ENCODE results near the genes C20orf85 and ANKRD60.

DNA sequence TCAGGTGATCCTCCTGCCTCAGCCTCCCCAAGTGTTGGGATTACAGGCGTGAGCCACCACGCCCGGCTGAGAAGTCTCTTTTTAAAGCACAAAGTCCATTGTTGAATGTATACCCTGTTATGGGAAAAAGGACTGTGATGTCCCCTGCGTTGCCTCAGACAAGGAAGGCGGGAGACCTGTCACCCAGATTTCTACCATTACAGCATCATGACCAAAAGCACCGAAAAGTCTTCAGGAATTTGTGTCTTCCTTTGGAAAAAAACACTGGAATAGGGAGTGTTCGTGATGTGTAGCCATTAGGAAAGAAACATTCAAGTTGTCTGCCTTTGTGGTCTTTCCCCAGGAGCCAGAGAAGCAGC, 18.2 kb upstream of the RTF2 start:
- RRBS, result no CpG with 5 or more reads among the region's 7 CpGs

DNA sequence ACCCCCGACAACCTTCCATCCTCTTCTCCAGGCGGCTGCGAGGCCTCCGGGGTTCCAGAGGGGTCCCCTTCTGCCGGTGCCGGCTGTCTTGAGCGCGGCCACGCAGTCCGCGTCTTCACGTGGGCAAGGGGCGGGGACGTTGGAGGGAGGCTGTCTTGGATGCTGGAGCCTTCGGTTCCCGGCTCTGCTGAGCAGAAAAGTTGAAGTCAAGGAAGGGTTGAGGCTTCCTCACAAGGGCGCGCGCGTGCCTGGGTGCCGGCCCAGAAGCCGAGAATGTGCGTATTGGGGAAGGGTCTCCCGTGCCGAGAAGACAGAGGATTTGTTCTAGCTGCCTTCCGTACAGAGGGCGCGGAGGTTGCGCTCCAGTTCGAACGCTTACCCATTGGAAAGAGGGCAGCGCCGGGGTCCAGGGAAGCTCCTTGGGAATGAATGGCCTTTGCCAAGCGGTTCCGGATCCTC, 2.3 kb upstream of the TFAP2C start:
- RRBS, result 16% methylated on average over 15 of the region's 35 CpGs

DNA sequence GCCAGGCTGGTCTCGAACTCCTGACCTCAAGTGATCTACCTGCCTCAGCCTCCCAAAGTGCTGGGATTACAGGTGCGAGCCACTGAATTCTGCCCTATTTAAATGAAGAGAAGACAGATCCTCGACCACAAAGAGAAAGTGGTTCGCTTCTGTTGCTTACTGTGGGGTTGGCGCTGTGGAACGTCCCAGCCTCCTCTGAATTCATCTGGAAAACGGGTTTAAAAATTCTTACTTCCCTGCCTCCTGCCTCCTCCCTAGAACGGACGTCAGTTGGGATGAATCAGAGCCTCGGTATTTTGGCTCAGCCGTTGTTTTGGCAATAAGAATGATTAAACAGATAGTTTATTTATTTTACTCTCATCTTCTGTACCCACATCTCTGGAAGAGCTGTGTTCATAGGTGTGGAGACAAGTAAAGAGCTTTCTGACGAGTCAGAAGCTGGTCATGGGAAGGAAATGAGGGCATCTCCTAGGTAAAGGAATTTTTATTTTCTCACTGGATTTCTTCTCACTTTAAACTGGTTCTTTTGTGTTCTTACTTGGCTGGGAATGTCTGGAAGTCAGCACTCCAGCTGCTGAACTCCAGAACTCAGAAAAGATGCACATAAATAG, 158.5 kb downstream of the TFAP2C start:
- RRBS, result no CpG with 5 or more reads among the region's 12 CpGs

DNA sequence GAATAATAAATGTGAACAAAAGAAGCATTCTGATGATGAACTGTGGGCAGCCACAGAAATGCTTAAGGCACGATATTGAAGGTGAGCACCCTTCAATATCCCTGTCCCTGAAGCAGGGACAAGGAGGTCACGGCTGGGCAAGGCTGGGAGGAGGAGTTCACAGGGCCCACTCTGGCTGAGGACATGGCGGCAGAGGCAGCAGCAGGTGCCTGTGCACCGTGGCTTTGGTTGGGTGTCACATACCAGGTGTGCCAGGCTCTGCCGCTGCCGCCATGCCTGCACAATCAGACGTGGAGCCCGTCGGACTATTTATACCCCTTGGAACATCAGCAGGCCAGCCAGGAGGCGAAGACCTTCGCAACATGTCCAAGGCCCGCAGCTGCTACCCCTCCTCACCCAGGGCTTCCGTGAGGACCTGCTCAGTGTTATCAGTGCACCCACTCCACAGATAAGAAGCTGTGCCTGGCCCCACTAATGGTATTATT, 109.5 kb downstream of the BMP7 start:
- RRBS, result no CpG with 5 or more reads among the region's 13 CpGs

GRCh38 chr20:57349132-57349525, 1.9 kb upstream of the RAE1 start:
- RRBS, result no CpG with 5 or more reads among the region's 17 CpGs

DNA sequence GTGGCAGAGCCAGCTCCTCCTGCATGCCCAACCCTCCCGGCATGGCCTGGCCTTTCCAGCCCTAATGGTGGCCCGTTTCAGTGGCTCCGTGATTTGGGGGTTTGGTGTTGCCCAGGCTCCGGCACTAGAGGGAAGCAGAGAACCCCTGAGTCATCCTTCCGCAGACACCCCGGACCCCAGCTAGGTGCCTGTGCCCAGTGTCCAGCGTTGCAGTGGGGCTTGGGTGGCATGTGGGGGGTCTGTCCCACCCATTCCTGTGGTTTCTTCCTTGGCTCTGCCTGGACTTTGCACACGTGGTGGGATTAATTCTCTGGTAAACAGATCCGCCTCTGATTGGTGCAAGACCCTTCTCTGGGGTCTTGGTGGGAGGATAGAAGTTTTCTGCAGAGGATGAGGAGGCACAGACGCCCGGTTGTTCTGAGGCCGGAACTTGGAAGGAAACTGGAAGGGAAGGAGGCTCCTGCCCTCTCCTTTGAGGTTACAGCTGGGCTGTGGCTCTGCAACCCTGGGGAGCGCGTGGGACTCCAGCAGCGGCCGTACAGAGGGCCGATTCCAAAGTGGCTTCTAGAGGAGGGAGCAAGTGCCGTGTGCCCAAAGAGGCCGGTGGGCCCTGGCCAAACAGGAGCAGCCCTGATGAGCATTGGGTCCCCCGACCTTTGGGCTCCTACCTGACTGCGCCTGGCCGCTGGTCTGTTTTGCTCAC, 9.4 kb downstream of the RBM38 start:
- RRBS, result 76% methylated on average over 3 of the region's 22 CpGs

DNA sequence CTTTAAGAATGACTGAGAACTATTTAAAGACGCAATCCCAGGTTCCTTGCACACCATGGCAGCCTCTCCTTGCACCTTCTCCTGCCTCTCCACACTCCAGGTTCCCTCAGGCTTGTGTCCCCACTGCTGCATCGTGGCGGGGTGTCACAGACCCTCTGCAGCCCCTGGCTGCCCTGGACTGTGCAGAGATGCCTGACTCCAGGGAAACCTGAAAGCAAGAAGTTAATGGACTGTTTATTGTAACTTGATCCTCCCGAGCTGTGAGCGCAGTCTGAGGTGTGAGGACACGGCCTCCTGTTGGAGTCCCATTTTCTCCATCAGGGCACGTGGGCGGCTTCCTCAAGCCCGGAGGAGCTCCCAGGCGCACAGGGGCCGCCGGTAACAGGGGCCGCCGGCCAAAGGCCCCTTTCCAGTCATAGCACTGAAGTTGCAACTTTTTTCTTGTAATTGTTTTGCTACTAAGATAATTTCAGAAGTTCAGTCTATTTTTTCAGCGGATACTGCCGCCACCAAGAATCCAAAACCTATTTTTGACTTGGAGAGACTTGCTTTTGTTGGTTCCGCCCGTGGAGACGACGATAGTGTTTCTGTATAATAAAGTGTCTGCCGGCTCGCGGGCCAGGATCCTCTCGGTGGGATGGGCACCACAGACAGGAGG, 17.0 kb downstream of the RBM38 start:
- RRBS, result 89% methylated on average over 4 of the region's 24 CpGs

- RRBS, result no CpG with 5 or more reads among the region's 2 CpGs
Measured at GRCh38 chr20:57531941-57532513, 7.1 kb upstream of the CTCFL start.

DNA sequence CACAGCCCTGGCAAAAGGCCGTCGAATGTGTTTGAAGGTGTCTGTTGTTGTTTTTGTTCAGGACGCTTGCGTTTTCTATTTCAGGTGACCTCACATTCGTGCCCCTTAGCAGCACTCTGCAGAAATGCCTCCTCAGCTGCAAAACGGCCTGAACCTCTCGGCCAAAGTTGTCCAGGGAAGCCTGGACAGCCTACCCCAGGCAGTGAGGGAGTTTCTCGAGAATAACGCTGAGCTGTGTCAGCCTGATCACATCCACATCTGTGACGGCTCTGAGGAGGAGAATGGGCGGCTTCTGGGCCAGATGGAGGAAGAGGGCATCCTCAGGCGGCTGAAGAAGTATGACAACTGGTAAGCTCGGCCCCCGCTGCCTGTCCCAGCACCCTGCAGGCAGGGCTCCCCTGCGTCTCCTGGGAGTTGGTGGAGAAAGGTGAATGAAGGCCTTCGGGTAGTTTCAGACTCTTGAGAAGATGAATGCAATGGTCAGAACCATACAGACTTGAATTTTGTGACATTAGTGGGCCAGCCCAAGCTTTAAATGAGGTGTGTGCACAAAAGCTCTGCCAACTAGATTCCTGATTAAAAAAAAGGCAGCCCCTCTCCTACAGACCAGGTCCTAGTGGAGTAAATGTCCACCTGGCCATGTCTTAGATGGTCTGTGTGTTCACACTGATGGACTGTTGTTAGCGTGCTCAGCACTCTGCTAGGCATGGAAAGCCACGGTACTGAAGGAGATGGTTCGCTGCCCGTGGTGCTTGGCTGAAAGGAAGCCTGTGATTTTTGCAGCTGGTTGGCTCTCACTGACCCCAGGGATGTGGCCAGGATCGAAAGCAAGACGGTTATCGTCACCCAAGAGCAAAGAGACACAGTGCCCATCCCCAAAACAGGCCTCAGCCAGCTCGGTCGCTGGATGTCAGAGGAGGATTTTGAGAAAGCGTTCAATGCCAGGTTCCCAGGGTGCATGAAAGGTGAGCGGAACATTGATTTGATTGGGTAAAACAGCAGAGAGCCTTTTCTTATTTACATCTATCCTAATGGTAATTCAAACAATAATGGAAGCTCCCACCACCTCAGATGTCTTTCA, 718 bp downstream of the PCK1 start:
- RRBS, result no CpG with 5 or more reads among the region's 27 CpGs

DNA sequence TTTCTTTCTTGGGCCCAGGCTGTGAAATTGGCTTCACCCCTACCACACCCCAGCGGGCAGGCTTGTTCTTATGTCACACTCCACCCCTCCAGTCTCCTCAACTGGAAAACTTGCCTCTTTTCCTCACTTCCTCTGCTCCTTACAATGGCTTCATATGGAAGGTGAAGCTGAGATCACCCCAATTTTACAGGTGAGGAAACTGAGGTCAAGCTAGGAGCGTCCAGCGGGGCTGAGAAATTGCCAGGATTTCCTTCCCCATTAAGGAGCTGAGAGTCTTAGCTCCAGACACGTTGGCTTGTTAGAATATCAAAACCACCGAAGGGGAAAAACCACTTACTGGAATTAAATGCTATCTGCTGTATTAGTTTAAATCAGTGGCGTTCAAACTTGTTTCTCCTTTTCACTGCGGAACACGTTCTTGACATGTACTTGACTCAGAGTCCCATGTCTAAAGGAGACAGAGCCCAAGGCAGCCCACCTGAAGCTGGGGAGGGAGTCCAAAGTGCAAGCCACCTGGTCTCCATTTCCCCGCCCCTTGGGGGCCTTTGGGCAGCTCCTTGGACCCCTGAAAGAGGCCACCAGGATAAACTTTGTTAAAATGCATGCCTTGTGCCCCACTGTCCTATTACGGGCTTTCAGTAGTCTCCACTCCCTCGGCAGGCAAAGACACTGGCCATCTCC, 6.4 kb downstream of the PCK1 start:
- RRBS, result no CpG with 5 or more reads among the region's 11 CpGs

DNA sequence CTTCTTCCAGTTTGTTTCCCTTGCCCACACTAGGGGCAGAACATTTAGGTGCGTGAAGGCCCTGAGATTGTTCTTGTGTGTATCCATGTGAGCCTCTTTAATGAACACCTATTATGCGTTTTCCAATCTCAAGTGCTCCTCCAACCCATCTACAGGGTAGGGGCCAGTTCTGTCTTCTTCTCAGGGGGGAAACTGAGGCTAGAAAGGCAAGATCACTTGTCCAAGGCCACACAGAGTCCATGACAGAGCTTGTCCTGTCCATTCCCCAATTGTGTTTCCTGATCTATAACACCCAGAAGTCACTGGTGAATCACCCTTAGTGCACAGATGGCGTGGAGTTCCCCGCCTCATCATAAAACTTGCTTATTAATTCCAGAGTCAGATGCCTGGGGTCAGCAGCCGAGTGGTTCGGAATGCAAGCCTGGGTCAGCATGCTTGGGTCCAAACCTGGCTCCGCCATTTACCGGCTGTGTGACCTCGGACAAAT, 1.1 kb upstream of the ZBP1 start:
- RRBS, result no CpG with 5 or more reads among the region's 9 CpGs

DNA sequence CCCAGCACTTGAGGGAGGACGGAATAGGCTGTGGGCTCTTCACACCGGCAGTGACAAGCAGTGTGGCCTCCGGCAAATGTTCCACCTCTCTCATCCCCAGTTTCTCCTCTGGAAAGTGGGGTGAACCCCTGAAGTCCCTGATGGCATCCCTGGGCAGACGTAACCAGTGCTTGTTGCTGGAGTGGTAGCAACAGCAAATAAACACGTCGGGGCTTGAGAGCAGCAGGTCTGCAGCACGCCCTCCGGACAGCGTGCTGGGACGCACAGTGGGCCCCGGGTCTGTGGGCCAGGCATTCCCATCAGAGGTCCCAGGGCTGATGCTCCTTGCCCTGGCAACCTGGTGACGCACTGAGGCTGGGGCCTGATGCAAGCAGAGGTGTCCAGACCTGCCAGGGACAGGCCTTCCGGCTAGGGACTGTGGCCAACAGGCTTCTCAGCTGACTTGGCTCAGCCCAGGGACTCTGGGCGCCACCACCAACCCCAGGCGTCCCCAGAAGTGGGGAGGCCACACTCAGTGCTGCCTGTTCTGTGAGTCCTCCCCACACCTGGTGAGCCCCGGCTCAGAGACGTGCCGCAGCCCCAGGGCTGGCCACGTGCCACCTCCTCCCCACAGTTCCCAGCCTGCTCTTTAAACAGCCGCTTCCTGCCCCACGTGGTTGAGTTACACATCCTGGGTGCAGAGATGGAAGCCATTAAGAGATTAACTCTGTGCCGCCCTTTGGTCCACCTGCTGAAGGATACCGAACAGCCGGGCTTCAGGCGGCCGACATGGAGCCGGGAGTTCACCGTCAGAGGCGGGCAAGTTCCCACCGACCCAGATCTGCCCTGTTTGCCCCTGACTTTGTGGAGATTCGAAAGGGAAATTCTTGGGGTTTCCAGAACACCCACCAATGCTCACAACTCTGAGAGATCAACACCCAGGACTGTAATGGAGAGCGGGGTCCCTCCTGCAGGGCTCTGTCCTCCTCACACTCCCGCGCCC, 37.4 kb upstream of the ZBP1 start:
- RRBS, result no CpG with 5 or more reads among the region's 34 CpGs

- RRBS, result no CpG with 5 or more reads among the region's 9 CpGs
Measured at GRCh38 chr20:57694945-57695342, 14.9 kb downstream of the PMEPA1 start.

GRCh38 chr20:57701039-57701669, 8.7 kb downstream of the PMEPA1 start:
- RRBS, result no CpG with 5 or more reads among the region's 9 CpGs

DNA sequence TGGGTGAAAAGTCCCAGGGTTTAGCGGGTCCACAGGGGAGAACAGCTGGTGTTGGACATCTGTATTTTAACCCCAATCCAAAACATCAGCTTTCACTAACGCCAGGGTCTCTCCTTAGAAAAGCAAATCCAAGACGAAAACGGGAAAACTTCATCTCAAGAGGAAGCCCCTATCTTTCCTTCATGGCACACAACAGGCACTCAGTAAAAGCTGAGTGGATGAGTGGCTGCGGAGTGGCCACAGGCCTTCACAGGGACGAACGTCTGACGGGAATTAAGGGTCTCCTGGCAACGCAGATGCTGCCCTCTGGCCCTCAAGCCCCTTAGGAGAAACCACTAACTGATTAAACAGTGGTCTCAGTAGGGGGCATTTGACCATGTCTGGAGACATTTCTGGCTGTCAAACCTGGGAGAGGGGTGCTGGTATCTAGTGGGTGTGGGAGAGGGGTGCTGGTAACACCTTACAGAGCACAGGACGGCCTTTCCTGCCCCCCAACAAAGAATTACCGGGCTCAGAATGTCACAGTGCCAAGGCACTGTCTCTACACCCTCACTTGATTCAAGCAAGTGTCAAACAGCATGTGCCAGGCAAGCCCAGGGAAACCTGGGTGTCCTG, 4.3 kb downstream of the PMEPA1 start:
- RRBS, result no CpG with 5 or more reads among the region's 11 CpGs

DNA sequence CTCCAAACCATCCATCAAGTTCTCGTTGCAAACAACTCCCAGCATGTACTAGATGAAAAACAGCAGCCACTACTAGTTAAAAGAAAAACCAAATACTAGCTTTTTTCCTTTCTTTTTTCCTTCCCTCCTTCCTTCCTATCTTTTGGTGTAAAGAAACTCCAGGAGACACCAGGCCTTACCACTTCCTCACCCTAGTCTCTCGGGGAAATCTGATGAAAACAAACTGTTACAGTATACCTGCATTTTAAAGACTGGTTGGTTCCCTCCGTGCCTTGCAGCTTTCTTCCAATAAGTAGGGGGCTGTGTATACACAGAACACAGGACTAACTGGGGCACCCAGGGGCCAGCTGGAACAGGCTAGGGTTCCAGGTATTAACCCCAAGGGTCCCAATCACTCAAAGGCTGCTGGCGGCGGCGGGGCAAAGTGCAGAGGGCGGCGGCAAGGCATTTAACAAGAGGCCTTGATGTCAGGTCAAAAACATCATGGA, 2.7 kb downstream of the PMEPA1 start:
- RRBS, result no CpG with 5 or more reads among the region's 8 CpGs

DNA sequence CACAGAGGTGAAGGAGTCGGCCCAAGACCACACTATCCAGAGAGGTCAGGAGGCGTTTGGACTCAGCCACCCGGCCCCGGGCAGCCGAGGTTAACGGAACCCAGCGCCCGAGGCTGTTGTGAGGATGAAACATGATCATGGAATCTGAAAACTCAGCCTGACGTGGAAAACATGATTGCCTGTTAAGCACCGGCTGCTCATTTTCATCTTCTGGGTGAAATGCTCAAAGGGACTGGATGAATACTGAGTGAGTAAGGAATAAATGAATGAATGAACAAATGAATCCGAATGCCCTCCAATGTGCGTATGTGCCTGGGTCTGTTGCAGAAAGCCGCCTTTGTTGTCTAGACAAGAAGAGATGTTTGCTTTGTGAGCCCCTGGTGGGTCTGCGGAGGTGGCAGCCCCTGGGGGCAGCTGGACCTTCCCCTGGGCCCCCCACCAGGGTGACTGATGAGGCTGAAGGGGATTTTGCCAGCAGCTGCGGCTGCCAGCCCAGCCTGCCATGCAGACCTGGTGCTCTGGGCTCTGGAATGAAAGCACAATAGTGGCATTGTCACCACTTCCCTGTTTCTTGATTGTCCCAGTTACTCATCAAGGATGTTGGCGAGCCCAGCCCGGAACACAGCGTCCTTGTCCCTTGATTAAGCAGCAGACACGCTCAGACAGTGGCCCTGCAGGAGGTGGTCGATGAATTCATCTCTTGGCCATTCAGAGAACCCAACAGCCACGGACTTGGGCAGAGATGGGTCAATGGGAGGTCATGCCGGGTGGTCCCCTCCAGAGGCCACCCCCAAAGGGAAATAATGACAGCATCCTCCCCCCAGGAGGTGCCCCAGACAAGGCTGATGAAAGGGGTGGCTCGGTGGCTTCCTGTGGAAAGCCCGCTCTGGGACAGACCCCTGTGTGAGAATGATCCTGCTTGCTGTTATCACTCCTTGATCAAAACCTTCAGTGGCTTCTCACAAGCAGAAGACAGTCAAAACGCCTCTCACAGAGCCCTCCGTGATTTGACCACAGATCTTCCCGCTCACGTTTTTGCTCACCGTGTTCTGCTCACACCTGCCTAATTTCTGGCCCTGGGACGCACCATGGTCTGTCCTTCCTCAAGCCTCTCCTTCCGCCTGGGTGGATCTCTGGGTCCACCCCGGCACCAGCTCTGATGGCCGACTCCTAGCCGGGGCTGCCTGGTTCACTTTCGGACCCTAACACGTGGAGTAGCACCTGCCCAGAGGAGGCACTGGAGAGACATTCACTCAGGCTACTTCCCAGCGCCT, 133.1 kb upstream of the C20orf85 start:
- RRBS, result 64% methylated on average over 7 of the region's 37 CpGs

- RRBS, result 79% methylated on average over 10 of the region's 22 CpGs
Measured at GRCh38 chr20:58150769-58151017, at the start of gene C20orf85. TSS of gene C20orf85 (plus strand) at chr20:58150902.

GRCh38 chr20:58228186-58229326, at the start of gene ANKRD60:
TSS of gene ANKRD60 (minus strand) at chr20:58228653.
- RRBS, result 1% methylated on average over 8 of the region's 104 CpGs

GRCh38 chr20:58306380-58307508, 2.8 kb upstream of the RAB22A start:
- RRBS, result no CpG with 5 or more reads among the region's 15 CpGs